Colon Carcinoma Metastatic in the Brain (tissue), 2 donors: ENCODE data around the genes OR51I1, OR52B6, OR52N5, OR52N2, OR52E5, MRPL17 and OLFML1.

- PRO-cap, 2 experiments: no peak in any of the 2 experiments
Measured at GRCh38 chr11:5441439-5441910, at the start of gene OR51I1. OR51I1 (minus strand) TSS chr11:5441514.

GRCh38 chr11:5580539-5581164 is at the start of gene OR52B6:
OR52B6 (plus strand) TSS chr11:5580877.
- PRO-cap, 2 experiments: no peak in any of the 2 experiments

DNA sequence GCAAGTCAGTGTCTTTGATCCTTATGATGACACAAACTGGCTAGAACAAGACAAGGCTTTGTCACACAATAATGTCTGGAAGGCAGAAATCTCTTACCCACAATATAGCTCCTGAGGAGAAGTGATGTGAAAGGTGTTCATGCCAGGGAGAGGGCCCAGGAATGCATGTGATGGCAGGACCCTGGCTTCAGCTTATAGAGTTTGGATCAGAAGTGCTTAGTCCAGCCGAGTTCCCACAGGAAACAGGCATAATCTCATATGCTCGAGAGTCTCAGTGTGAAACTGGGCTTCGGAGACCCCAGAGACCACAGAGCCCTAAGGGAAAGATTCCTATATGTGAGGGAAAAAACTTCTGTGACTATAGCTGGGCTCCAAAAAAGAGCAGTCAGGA is at the start of gene OR52N5:
OR52N5 (minus strand) TSS at position 158 of the 391 bp plus-strand sequence.
- PRO-cap, 2 experiments: no peak in any of the 2 experiments

DNA sequence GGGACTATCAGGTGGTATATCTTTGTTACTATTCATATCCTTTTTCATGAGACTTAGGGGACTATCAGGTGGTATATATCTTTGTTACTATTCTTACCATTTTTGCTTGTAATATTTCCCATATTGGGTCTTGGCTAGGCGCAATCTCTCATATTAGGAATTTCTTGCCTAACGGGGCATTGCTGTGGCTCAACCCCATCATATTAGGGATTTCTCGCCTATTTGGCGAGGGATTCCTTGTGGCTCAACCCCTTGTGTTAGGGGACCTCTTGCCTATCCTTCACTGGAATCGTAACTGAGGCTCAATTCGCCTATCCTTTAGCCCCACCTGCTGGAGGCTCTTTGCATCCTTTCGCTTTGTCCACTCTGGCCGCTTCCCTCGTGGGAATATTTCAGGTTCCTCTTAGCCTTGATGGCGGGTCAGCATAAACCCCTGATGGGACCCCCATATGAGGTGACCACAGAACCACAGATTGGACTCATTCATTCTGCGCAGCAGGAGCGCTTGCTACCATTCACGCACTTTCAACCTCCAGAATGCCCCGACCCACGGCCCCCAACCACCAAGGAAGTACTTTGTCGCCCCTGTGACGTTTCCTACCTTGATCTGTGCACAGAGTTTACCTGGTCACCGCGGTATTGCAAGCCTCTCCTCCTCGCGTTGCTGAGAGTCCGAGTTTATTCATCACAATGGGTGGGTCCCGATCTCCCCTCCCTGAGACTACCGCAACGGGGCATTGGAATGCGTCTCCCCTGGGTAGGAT is at the start of gene OR52N2:
OR52N2 (plus strand) TSS at position 627 of the 764 bp plus-strand sequence.
- PRO-cap, 2 experiments: no peak in any of the 2 experiments

DNA sequence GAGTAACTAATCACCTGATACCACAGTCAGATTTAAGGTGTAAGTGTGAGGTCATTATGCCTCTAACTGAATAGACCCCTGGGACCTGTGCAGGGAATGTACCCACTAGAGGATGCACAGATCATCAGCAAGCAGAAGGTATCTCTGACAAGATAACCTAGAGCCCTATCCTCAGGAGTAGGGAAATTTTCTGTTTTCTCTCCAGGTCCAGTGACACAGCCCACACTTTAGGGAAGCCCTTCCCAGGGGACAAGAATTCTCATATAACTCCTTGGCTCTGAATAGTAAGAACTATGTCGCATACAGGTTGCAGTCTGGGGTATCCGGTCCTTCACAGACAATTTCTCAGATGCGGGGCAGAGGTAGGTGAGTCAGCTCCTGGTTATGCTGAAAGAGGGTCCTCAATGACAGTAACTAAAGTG is at the start of gene OR52E5:
OR52E5 (plus strand) TSS at position 300 of the 422 bp plus-strand sequence.
- PRO-cap, 2 experiments: no peak in any of the 2 experiments

DNA sequence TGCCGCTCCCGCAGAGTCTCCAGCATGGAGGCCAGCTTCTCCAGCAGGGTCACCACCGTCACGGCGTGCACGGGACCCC is 113 bp downstream of the CAVIN3 start:
- PRO-cap, 2 experiments: no peak in any of the 2 experiments

DNA sequence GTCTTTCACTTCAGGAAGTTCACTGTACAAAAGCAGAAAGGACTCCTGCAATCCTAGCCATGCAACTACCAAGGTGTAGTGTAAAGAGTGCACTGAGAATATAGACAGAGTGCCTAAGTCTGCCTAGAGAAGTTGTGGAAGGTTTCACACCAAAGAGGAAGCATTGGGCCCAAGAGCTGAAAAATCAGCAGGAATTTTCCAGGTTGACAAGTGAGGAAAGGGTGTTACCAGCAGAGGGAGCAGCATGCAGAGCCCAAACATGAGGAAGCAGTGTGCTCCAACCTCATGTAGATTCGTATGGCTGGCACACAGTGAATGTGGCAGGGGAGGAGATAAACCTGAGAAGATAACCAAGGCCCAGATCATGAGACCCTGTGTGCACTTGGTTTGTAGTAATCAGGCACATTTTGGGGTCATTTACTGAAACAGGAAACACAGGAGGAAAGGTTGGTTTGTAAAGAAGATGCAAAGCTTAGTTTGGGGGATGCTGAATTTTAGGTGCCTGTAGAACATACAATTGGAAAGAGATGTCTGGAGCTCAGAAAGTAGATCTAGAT is 1.8 kb downstream of the HPX start:
- PRO-cap, 2 experiments: no peak in any of the 2 experiments

GRCh38 chr11:6442380-6442810 is 1.6 kb upstream of the HPX start:
- PRO-cap, 2 experiments: no peak in any of the 2 experiments

DNA sequence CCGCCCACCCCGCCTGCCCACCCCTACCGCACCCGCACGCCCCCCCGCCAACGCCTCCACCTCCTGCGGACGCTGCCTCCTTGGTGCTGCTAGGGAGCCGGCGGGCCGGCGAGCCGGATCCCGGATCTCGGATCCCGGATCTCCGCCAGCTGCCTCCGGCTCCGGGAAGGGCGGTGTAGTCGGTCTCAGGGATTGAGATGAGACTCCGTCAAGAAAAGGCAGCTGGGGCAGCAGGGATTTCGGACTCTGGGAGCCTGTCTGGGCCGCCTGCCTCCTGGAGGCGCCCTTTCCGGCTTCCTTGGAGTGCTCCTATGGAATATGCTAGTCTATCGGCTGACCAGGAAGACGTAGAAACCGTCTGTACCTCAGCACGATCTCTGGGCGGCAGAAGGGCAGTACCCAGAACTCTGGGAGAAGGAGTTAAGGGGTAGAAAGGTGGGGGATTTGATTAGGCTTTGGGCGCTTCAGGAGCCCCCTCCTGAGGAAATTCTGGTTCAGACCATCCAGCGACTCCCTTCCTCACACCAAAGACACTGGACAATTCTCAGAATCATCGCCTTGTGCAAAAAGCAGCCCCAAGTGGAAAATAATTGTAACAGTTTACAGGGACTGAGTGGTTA is 411 bp upstream of the TRIM3 start:
- PRO-cap, 2 experiments: peak in 2 of 2 experiments; most common plus-strand start position 86 of the sequence (in 2); most common minus-strand start position 313 of the sequence (in 1)

DNA sequence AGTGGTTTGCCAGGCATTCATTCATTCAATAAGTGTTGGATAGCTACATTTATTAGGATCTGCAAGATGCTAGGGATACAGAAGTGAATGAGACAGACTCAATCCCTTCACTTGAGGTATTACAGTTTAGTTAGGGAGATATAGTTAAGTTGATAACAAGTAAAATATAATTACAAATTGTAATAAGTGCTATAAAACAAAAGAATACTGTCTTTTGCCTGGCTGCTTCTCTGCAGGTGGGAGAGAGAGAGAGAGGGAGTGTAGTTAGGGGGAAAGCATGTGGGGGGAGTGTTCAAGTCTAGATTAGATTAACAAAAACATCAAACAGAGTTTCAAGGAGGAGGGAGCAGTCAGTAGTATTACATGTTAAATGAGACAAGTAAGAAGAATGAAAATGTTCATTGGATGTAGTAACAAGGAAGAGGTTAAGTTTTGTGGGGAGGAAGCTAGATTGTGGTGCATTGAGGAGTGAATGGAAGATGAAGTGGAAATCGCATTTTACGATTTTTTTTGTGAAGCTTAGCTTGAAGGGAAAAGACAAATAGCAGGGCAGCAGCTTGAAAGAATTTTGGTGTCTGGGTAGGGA is 3.7 kb downstream of the DNHD1 start:
- PRO-cap, 2 experiments: no peak in any of the 2 experiments

DNA sequence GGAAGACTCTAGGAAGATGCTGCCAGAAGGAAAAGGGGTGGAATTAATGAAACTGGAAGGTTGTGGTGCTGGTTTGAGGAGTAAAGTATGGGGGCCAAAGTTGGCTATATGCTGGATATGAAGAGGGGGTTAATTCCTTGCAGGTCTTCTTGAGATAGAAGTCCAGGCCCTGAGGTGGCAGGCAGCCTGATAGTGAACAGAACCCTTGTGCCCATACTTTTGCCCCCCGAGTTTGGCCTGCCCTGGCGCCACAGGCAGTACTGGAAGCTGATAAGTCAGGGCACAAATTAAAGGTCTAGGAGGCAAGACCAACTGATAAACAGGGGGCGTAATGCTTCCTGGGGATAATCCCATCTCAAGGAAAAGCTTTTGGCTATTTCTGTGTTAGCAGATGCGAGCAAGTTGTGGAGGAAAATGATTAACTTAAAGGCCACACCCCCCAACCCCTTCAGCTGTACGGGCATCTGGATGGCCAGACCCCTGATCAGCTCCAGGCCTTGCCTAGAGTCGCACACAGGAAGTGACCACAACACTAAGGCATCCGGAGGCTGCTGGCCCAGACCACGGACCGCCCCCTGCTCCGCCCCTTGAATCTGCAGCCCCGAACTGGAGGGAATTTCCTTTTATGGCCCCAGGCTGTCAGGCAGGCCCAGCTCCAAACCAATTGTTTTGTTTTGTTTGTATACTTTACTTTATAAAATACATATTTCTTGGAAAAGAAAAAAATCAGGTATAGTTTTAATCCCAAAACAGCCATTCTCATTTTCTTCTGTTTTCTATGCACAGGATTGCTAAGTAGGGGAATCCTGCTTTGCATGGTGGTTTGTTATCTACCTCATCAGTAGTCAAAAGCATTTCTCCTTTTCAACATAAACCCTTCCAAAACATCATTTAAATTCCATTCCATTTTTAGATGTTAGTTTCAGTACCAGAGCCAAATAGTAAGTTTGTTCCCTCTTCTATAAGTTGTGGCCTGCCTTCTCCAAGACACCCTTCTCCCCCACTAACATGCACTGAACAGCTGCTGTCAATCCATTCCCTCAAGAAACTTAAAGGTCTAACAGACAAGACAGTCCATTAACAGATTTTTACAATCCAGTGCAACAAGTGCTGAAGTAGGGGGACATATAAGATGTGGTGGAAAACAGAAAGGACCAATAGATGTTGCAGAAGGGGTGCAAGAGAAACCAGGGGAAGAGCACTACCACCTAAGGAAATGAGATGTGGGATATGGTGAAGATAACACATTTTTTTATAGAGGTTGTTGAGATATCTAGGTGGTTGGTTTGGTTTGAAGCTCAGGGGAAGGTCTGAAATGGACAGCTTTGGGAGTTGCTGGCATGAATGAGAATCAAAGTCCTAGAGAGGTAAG is 3.5 kb downstream of the ILK start:
- PRO-cap, 2 experiments: peak in 2 of 2 experiments; most common minus-strand start position 509 of the sequence (in 1)

DNA sequence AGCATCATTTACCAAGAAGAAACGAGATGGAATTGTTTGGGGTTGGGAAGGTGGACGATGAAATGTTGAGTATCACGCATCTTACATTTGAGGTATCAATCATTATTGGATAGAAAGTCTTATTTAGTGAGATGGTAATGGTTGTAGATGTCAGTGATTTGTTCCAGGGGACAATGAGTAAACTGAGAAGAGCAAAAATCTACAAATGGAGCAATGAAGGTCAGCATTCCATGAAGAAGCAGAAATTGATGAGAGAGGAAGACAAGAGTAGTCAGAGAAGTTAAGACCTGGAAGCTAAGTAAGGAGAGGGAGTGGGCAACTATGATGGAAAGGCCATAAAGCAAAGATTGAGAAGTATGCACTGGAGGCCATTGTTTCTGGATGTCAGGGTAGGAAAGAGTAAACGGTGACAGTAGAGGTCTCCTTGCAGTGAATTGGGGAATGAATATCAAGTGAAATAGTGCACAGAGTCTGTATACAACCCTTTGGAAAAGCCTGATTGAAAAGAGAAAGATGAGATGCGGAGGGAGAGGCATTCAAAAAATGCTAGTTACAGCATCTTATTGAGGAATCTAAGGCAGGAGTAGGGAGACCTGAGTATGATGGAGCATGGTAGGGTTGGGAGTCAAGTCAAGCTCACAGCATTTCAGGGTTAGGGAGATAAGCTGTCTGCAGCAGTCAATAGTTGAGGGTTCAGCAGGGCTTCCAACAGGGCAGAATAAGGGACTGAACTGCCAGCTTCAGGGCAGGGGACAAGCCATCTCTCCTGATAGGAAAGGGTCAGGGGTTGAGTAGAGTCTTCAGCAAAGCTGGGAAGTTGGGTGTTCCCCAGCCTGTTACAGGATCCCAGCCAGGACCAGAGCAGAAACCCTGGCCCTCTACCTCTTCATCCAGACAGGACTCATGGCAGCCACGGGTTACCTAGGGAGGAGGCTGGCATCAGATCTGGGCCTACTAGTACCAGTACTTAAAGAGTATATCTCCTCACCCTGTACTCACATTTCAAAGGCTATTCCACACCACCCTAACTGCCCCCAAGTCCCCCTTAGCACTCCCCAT is 2.1 kb upstream of the TAF10 start:
- PRO-cap, 2 experiments: no peak in any of the 2 experiments

GRCh38 chr11:6640326-6640958 is 15.2 kb downstream of the DCHS1 start:
- PRO-cap, 2 experiments: no peak in any of the 2 experiments

DNA sequence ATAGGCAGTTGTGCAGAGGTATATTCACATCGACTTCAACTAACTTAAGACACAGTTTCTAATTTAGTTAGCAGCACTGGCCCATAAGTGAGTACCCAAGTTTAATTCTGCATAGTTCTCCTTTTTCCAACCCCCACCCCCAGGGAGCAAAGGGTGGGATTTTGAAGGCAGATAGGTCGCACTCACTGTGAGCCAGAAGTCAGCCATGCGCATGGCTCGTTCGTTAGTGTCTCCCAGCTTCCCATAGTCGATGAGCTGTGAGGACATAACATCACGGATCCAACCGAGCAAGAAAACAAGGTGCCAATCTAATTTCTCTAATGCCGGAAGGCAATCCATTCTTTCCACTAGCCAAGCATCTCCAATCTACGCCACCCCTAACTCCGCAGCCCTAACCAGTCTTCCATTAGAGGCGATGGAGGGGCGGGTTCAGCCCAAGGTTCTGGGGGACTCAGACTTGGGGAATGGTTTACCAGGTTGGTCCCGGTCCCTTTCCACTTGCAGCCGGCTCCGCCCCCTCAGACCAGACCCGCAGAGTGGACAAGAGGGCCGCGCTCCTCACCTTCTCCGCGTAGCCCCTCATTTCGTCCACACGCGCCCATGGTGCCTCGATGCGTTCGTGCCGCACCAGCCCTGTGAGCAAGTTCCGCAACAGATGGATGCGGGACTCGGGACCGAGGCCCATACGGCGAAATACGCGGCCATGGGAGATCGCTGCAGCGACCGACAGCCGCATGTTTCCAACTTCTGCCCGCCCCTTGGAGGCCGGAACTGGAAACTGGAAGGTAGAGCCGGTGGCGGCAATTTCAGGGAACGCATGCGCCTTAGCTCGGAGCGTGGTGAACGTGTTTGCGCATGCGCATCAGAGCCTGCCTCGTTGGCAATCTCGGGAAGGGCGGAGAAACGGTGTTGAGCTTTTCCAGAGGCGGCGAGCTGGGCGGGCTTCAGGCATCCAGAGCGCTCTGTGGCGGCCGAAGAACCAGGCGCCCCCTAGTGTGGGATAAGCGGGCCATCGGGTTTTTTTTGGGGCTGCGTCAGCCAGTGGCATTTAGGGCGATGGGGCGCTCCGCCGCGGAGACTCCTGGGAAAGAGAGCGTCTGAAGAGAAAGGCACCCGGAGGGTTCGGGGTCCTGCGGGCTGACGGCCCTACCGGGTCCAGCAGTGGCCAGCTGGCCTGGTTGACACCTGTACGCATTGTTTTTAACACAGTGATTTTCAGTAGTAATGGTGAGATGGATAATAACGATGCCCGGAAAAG is at the start of gene MRPL17:
MRPL17 (minus strand) TSS at position 780 of the 1,258 bp plus-strand sequence.
- PRO-cap, 2 experiments: peak in 2 of 2 experiments; most common plus-strand start position 922 of the sequence (in 1); most common minus-strand start position 760 of the sequence (in 2)

- PRO-cap, 2 experiments: no peak in any of the 2 experiments
Measured at GRCh38 chr11:7256755-7257467, 5.2 kb downstream of the SYT9 start.

- PRO-cap, 2 experiments: no peak in any of the 2 experiments
Measured at GRCh38 chr11:7485051-7485975, at the start of gene OLFML1. OLFML1 (plus strand) TSS chr11:7485506.

- PRO-cap, 2 experiments: no peak in any of the 2 experiments
Measured at GRCh38 chr11:7495630-7496690, 10.7 kb downstream of the OLFML1 start.

GRCh38 chr11:7554032-7554529 is 40.3 kb downstream of the PPFIBP2 start:
- PRO-cap, 2 experiments: peak in 1 of 2 experiments; most common minus-strand start chr11:7554274 (in 1)

DNA sequence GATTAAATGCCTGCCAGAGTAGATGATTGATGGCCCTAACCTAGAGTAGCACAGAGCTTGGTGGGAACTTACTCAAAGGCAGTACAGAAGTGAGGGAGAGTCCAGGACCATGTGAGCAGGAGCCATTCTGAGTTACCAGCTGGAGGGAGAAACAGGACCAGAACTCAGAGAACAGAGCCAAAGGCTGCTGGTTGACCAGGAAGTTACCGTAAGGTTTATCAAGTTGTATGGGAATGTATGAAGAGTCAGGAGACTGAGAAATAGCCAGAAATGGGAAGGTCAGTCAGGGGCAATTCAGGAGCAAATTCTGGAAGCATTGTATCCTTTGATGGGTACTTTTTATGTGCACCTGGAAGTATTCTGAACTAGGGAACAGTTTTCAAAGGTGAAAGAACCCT is 68.6 kb downstream of the CYB5R2 start:
- PRO-cap, 2 experiments: no peak in any of the 2 experiments

DNA sequence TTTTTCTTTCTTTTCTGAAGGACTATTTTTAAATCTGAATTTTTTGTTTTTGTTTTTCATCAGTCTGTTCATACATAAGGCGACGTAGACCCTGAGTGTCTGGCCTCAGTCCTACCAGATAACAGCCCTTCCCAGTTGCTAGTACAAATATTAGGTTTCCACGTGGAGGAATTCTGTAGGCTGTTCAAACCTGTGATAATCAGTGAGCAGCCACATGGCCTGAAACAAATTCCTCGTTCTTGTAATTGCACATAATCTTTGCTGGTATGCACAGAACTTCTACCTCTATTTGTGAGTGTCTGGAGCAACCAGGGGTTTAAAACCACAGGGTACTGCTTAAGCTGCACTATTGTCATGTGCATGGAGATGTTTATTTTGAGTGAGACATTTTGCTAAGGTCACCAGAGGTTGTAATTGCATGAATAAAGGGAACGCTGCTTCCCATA is 60.7 kb downstream of the CYB5R2 start:
- PRO-cap, 2 experiments: no peak in any of the 2 experiments